ENCODE measurements around a stretch of chr1.

DNA sequence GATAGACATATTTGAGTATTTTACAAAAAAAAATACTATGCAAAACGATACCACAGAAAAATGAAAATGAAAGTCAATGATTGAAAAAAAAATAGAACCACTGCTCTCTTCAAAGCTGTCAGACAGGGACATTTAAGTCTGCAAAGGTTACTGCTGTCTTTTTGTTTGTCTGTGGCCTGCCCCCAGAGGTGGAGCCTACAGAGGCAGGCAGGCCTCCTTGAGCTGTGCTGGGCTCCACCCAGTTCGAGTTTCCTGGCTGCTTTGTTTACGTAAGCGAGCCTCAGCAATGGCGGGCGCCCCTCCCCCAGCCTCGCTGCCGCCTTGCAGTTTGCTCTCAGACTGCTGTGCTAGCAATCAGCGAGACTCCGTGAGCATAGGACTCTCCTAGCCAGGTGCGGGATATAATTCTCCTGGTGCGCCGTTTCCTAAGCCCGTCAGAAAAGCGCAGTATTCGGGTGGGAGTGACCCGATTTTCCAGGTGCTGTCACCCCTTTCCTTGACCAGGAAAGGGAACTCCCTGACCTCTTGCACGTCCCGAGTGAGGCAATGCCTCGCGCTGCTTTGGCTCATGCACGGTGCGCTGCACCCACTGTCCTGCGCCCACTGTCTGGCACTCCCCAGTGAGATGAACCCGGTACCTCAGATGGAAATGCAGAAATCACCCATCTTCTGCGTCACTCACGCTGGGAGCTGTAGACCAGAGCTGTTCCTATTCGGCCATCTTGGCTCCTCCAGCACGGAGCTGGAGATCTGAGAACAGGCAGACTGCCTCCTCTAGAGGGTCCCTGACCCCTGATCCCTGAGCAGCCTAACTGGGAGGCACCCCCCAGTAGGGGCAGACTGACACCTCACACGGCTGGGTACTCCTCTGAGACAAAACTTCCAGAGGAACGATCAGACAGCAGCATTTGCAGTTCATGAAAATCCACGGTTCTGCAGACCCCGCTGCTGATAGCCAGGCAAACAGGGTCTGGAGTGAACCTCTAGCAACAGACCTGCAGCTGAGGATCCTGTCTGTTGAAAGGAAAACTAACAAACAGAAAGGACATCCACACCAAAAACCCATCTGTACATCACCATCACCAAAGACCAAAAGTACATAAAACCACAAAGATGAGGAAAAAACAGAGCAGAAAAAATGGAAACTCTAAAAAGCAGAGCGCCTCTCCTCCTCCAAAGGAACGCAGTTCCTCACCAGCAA, 480.8 kb upstream of the BEND5 start:
- PRO-cap = bidirectional peak, plus-strand start at position 734 of the sequence, minus-strand start at position 744 of the sequence

DNA sequence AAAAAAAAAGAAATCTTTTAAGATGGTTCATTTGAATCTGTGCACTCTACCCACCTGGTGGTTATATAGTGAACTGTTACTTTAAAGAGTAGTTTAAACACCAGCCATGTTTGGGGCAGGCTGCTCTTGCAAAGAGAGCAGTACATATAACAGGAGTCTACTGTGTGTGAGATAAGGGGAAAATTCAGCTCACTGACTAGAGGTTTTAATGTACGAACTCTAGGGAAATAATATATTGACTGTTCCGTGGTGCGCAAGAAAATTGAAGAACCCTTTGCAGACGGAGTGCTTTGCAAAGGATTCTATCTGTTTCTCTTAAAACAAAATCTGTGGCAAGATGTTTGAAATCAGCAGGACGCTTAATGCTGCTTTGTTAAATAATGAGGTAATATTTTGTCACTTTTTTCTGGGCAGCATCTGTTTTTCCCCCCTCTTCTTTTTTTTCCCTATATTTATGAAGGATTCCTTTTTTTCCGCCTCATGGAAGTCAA, 3.1 kb upstream of the ELAVL4 start:
- PRO-cap = no peak

DNA sequence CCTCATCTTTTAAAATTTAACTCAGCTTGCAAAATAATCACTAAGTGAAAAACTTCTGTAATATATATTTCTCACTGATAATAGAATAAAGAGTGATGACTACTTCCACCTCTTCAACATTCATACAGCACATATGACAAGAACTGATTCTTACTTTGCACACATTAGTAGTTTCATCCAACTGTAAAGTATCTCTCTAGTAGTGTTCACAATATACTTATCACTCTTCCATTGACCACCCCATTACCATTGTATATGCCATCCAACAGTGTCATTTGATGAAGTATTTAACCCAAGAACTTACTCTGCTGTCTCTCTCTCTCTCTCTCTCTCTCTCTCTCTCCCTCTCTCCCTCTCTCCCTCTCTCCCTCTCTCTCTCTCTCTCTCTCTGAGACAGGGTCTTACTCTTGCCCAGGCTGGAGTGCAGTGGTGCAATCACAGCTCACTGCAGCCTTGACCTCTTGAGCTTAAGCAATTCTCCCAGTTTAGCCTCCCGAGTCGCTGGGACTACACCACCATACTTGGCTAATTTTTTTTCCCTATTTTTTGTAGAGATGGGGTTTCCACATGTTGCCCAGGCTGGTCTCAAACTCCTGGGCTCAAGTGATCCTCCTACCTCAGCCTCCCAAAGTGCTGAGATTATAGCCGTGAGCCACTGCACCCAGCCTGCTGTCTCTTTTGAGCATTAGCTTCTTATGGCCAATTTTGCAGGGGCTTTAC, 104.4 kb upstream of the DMRTA2 start:
- PRO-cap = no peak

DNA sequence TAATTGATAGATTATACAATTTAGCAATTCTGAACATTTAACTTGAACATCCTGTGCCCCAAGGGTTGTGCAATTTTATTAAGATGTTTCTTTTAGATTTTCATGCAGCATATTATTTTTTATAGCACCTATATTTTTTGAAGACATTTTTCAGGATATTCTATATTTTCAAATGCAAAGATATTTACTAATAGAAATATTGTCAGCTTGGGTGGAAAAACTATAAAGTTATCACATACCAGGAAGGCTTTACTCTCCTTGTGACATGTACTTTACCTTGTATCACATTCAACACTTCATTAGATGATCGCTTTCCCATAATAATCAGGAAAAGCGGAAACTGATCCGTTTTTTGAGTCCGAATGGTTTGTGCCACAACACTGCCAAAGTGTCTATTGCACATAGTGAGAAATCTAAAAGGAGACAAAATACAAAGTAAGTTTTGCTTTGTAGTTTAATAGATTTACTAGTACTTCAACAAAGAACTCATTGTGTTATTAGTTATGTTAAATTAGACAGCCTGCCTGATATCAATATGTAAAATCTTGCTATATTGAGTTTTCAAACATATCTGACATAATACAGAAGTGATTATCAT, 116.2 kb upstream of the DMRTA2 start:
- PRO-cap = no peak

DNA sequence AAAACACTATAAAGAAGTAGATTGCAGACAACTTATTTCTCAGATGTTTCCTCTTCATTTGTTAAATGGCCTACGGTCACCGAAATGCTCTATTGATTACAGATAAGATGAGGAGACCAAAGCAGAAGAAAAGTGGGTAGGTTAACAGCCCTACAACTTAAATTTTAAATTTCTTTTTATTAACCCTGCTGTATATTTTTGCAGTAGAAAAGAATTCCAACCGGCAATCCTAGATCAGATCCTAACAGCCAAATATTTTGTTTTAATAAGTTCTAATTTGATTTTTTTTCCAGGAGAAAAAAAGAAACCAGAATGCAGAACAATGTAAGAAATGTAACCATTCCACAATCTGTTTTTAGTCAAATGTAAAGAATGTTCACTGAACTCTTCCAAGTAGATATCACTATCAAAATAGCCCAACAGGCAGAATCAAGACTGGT, 138.2 kb downstream of the FAF1 start:
- PRO-cap = no peak

DNA sequence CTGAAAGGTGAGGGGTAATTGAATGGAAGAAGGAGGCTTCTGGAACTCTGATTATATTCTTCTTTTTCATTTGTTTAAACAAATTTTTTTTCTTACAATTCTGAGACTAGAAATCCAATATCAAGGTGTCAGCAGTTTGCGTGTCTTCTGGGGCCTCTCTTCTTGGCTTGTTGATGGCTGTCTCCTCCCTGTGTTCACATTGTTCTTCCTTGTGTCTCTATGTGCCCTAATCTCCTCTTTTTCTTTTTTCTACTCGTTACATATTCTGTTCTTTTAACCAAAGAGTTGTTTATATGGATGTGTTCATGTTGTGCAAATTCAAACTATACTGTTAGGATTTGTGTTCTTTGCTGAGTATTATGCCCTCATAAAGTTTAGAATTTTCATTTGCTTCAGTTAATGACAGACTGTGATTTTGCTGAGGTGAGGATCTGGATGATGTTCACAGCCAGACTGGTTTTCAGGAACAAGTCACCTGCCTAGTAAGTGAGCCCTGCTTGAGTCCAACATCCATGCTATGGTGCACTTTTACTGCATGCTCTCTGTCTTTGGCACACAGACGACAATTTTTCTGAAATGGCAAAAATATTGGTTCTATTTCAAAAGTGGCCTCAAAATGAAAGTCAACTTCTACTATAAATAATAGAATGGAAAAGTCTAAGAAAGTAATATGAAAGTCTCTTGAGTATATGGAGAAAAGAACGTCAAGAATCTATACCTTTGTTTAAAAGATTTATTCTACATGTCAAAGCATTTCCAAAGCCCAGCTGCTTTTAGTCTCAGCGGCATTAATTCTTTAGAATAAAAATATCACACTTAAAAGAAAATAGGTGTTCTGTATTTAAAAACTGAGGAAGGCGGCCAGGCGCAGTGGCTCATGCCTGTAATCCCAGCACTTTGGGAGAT, 32.2 kb downstream of the FAF1 start:
- PRO-cap = no peak

GRCh38 chr1:50970616-50971012, 569 bp downstream of the CDKN2C start:
- PRO-cap = no peak

DNA sequence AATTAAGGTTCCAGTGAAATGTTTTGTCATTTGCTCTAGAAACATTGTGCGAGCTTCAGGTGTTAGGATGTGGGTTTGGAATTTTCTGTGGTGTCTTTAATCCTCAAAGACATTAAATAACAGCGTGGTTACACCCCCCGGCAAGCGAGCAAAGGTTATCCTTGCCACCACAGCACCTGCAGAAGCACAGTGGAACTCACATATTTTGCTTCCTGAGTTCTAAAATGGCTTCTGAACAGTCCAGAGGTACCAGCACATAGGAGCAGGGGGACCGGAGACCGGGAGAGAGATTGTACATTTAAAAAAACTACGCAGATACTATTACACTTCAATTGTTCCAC, 8.7 kb downstream of the CDKN2C start:
- PRO-cap = no peak

DNA sequence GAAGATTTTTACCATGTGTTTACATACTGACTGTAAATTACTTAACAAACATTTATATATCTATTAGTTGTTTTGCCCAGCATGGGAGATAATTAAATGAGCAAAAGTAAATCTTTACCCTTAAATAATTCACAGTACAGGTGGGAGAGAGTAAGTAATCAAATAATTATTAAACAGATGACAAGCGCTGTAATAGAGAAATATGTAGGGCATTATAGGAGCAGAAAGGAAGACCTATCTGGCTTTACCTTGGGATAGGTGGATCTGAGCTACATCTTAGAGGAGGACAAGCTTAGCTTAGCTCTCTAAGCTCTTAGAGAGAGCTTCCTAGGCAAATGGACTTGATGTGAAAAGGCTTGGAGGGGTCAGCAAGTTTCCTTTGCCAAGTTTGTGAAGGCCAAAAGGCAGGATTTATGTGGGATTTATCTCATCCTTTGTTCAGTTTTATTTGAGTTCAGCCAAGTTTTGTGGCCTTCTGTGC, 26.2 kb upstream of the RNF11 start:
- PRO-cap = no peak

DNA sequence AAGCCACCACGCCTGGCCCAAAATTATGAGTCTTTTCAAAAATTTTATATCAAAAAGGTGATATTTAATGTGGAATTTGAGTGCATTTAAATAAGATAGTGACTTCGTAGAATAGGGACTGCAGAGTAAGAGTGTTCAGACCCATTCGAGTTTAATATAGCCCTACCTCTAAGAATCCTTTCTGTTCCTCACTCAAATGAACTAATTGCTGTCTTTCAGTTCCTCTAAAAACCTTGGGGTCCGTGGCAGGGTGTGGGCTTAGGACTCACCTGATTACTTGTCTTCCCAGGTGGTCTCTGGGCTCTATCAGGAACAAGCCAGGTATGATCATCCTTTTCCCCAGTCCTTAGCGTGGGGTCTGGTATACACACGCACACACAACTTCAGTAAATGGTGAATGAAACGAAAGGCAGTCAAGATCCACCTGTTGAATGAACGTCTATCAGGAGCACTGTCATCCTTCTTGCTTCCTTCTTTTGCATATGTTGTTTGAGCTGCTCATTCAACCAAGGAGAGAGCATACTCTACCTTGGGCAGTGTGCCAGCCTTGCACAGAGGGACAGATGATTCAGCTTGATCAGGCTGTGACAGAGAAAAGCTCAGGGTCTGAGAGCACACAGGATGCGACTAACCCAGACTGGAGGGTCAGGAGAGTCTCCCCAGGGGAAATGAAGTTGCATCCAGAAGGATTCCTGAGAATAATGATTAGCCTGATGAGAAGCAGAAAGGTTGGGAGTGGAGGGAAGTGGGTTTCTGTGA, 1.2 kb upstream of the RNF11 start:
- PRO-cap = no peak

DNA sequence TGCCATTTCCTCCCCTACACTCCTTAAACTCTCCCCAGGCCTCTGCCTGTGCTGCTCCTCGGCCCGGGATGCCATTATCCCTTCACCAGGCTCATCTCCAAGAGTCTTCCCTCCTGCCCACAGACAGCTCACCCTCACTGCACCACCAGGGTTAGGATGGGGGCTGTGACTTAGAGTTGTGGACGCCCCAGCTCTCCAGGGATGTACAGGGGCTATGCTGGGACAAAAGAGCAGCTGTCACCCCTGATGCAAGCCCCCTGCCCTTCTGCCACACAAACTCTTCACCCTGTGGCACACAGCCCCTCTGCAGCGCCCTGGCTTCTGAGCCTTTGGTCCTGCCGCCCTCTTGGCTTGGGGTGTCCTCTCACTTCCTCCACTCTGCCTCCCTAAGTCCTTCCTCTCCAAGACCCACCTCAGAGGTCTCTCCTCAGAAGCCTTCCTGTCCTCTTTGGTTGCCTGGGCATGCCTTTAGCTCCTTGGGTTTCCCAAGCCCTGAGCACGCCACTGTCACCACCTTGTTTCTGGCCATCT, 31.9 kb downstream of the TTC39A start:
- PRO-cap = no peak

DNA sequence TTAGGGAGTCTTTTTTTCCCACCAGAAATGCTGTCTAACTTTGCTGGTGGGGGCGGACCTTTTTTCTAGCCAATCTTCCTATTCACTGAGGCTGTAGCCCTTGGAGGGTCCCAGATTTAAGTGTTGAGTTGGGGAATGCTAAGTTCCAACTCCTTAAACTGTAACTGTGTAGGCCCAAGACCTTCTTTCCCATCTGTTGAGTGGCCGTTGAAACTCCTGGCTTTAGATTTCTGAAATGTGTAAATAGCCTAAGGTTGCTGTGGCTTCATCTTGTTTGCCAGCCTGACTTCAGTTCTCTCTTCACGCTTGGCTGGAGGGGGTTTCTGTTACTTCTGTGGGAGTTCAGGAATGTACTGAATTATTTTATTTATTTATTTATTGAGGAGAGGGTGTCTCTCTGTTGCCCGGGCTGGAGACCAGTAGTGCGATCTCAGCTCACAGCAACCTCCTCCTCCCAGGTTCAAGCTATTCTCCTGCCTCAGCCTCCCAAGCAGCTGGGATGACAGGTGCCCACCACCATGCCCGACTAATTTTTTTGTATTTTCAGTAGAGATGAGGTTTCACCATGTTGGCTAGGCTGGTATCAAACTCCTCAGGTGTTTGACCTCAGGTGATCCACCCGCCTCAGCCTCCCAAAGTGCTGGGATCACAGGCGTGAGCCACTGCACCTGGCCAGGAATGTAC, 6.1 kb downstream of the TTC39A start:
- PRO-cap = no peak

DNA sequence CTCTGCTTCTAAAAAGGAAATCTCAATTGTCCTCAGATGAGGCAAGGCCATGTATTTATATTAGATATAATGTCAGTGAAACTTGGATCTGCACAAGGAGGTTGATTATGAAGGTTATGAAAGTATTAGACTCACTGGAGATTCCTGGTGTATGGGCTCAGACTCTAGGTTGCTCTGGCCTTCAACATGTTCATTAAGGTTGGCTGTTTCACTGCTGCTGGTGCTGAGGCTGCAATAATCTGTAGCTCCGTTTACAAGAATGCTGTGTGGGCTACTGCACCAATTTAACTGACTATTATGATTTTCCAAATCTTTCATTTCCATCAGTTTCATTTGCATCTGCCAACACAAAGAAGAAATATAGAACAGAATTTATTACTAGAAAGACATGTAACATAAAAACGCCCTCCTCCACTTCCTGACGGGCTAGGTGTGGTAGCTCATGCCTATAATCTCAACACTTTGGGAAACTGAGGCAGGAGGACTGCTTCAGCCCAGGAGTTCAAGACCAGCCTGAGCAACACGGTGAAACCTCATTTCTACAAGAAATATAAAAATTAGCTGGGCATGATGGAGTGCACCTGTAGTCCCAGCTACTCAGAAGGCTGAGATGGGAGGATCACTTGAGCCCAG, 75.5 kb upstream of the TTC39A start:
- PRO-cap = no peak

GRCh38 chr1:51548804-51549452, 29.9 kb upstream of the EPS15 start:
- PRO-cap = no peak

DNA sequence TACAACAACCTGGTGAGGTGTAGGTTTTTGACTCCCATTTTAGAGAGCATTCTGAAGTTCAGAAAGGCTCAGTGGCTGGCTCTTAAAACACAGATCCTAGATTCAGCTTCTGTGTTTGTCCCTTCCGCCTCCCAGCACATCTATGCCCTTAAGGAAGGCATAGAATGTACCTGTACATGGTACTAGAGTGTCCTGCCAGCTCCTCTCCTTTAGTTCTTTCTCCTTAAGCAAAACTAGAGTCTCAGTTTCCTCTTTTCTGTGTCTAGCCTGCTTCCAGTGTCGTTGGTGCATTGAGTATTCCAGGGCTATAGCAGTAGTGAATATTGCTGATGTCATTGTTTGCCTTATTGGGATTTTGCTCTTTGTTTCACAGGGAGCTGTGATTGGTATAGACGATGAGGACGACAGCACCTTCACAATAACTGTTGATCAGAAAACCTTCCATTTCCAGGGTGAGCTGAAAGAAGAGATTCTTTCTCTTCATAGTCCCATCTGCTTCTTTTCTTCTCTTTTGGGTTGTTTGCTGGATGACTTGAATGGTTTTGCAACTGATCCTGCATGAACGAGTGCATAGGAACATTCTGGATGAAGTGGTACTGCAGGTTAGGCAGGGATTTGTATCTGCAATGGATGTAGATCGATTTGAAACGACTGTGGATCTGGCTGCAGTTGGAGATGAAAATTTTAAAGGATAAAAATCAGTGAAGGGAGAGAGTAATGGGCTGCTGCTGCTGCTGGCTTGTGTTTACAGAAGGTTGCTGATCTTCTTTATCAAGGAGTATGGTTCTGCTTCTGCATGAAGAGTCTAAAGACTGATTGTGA, 52.4 kb downstream of the OSBPL9 start:
- PRO-cap = bidirectional peak, plus-strand start at position 365 of the sequence, minus-strand start at position 292 of the sequence

GRCh38 chr1:51773858-51774180, 104.7 kb downstream of the NRDC start:
- PRO-cap = no peak

DNA sequence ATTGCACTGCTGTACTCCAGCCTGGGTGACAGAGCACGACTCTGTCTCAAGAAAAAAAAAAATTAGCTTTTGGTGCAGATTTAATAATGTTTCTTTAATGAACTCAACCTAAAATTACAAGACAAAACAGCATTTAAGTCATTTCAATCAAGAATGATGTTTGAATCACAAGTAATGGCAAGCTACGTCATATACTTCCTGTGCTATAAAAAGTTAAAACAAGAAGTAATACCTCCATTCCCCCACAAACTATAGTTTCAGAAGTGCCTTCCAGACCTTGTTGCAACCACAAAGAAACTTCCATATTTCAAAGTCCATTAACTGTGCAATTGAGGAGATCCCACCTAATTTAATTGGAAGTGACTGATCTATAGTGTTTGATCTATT, 15.2 kb downstream of the NRDC start:
- PRO-cap = no peak

DNA sequence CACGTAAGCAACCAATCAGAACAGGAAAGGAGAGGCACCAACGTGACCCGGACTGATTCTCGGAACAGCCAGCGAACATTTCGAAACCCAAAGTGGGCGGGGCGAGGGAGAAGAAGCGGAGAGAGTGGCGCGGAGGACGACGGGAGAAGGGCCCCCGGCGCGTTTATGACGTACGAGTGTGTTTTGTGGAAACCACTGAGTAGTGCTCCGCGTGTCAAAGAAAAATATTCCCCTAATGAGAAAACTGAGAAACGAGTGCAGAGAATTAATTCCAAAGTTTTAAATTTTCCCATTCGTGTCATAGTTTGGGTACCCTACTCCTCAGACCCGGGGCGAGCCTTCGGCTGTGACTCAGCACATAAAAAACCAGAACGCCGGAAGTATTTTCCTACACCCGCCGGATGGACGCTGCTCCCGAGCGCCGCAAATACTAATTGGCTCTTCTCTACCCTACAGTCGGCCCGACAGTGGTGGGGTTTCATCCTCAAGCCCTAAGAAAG, 367 bp upstream of the NRDC start:
- PRO-cap = bidirectional peak, plus-strand start at position 195 of the sequence, minus-strand start outside the sequence; bidirectional peak, plus-strand start at position 389 of the sequence, minus-strand start at position 436 of the sequence

GRCh38 chr1:52006179-52006917, 15.8 kb upstream of the RAB3B start:
- PRO-cap = bidirectional peak, plus-strand start at chr1:52006417, minus-strand start at chr1:52006245

GRCh38 chr1:52020781-52021259, 12.8 kb downstream of the KTI12 start:
- PRO-cap = no peak

All from progenitor cell of endocrine pancreas (in vitro differentiated cells).